ENCODE data around the genes PLXNA4 and AKR1B1.

- PRO-cap: no peak
Observed at GRCh38 chr7:132400650-132401249, 175.5 kb downstream of the PLXNA4 start.

DNA sequence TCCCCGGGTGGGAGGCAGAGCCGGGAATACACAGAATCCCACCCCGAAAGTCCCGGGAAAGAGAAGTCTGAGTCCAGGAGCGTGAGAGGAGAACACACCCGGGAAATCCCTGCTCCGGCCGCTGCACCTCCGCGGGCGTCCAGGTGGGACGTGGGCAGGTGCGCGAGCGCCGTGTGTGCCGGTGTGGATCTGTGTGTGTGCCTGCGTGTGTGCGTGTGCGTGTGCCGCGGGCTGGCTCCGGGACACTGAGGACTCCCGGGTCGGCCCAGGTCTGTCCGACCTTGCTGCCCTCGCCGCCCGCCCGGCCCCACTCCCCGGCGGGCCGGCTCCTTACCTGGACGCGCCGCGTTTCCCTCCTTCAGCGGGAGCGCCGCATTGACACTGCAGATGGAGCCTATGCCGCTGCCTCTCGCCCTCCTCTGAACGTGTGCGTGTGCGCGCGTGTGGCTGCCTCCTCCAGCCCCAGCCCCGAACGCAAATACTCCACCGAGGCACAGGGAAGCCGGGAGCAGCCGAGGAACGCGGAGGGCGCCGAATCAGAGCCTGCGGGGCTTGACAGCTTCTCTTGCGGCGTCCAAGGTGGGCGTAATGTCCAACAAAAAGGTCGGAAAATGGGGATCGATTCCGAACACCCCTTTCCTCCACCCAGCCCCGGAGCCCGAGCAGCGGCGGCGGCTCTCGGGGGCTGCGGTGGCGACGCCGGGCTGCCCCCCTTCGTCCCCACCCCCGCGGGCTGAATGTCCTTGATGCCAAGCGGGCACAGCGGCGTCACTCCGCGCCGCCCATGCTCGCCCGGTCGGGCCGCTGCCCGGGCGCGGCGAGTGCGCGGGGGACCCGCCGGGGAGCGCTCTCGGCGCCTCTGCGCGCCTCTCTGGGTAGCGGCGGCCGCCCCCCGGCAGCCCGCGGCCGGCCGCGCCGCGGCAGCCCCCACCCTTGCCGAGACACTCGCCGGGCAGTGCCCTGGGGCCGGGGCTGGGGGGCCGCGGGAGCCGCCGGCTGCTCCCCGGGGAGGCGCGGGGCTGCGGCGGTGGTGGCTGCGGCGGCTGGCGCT is at the start of gene PLXNA4:
Gene PLXNA4 (minus strand): TSS at position 383 of the 1,051 bp plus-strand sequence.
- PRO-cap: no peak

DNA sequence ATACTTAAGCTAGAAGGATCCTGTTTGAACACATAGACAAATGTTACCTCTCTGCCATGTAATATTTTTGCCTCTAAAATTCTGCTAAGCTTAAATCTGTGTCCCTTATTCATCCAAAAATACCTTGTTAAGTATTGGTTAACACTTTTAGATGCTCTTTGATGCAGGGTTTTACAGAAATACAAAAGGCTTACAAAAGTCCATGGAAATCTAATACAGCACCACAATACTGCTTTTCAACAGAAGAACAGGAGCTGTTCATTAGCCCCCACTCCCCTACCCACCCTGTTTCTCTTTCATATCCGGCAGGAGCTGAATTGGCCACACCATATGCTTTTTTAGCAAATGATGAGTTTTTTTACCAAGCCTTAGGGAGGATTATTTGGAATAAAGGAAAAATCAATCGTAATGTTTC is 143.5 kb upstream of the LRGUK start:
- PRO-cap: no peak

DNA sequence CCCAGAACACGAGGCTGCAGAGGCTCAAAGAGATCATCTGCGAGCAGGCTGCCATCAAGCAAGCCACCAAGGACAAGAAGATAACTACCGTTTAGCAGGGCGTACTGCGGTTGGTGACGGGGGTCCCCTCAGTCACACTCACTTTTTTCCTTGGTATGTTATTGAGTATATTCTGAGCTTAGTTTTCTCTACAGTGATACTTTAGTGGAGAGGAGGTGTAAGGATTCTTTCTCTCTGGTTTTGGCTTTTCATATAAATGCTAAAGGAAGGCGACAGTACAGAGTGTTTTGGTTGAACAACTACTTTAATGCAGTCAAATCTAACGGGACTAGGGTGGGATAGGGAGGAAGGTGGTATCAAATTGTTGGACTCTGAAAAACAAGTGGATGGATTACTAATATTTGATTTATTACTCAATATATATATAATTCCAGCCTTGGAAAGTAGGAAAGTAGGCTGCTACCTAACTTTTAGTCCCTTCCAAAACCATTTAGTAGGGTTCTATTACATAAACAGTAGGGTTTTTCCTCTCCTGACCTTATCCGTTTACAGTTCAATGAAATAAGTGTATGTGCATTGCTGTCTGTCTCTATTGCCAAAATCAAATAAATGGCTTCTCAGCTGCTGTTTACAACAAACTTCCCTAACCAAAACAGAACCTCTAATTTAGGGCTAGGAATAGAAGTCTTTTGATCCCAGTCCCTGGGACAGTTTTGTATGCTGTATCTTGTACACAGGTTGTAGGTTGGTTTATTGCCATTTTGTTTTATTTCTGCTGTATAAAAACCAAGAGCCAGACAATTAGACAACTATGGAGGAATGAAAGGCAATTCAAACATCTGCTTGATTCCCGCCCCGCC is 62.5 kb upstream of the LRGUK start:
- PRO-cap: no peak

- PRO-cap: no peak
Observed at GRCh38 chr7:134445031-134445337, 13.9 kb downstream of the AKR1B1 start.

DNA sequence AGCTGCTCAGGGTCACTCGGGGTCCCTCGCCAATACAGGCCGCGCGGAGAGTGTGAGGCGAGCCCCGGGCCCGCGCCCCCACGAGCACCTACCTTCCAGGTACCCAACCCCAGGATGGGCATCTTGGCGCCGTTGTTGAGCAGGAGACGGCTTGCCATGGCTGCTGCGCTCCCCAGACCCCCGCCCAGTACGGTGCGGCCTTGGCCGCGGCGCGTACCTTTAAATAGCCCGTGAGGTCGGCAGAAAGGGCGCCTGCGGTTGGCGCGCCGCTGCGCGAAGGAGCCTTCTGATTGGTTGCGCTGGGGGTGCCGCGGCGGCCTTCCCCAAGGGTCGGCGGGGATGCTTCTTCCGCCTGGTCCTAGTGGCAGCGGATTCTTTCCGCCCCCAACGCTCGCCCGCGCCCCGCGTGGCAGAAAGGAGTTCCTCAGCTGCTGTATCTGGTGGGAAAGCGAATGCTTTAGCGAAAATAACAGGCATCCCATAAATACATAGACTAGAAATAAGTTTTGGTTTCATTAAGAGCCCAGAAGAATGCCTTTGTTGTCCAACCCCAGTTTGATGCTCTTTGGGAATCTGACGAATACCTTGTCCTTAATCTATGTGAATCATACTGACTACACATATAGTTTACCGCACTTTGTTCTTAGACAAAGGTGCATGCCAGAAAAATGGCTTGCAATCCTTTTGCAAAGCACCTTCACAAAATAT is at the start of gene AKR1B1:
Gene AKR1B1 (minus strand): TSS at position 196 of the 708 bp plus-strand sequence.
- PRO-cap: bidirectional peak, plus-strand start at position 326 of the sequence, minus-strand start at position 186 of the sequence

GRCh38 chr7:134645537-134645797 is 1.2 kb upstream of the BPGM start:
- PRO-cap: no peak

GRCh38 chr7:134691631-134691919 is 44.9 kb downstream of the BPGM start:
- PRO-cap: unidirectional peak, minus-strand start at chr7:134691758

GRCh38 chr7:134745354-134745654 is 34.1 kb upstream of the CALD1 start:
- PRO-cap: no peak

GRCh38 chr7:134888163-134889025 is 97.9 kb upstream of the AGBL3 start:
- PRO-cap: unidirectional peak, plus-strand start at chr7:134888802

GRCh38 chr7:134906472-134907589 is 79.5 kb upstream of the AGBL3 start:
- PRO-cap: no peak

DNA sequence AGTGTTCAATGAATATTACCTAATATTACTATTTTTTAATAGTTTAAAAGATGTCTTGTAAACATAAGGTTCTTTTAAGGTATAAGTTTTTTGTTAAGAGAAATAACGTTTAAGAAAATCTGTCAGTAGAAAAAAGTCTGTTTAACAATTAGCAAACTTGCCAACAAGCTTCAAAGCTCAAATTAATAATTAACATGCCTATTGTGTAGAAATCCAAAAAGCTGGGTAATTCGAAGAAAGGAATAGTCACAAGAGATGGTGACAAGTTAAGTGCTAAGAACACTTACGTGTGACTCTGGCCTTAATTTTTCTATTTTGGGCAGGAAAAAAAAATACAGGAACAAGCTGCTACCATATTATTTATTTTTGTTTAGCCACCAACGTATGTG is 43.6 kb upstream of the AGBL3 start:
- PRO-cap: no peak

- PRO-cap: no peak
Observed at GRCh38 chr7:135152488-135153135, 4.7 kb downstream of the TMEM140 start.

DNA sequence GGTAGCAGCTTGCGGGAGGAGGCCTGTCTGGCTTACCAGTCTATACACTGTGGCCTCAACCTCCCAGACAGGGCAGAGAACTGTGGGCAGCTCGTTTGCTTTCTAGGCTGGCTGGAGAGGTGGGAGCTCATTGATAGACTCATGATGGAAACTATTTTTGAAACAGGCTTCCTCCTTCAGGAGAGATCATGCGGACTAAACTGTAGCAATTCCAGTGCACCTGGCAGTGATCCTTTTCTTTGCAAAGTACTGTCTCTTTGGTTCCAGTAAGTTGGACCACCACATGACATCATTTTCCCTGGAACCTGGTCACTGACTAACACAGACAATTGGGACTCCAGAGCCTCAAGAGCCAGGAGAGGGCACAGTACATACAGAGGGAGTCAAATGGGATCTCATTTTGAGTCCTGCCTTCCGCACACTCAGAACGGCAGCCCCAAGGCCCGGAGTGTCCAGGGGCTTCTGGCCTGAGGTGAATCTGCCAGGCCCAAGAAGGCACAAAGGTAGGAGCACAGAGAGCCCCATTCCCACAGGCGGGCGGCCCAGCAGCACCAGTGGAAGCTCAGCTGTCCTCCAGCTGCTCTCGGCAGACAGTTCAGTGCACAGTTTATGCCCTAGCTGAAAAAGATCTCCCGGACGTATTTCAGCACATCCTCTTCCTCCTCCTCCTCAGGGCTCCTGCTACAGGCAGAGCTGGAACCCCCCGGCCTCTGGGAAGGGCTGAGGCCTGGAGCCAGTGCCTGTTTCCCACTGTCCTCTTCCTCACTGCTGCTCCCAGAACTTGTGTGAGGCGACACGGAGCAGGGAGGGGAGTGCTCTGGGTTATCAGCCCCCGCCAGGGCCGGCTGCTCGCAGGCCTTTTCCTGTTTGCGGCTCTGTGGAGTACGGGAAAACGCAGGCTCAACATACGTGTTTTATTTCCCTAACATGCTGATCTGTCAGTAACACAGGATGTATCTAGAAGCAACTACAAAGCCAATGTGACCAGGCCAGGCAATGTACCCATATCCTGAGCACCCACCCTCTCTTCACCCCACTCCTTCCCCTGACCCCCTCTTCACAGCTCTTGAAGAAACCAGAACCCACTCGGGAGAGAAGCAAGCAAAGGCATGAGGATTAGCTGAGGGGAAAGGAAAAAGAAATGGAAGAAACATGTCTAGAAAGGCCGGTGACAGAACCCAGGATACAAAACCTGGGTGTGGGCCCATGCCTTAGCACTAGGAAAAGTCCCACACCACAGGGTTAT is 4.1 kb downstream of the CYREN start:
- PRO-cap: no peak

- PRO-cap: no peak
Observed at GRCh38 chr7:135178141-135178813, 7.8 kb upstream of the CYREN start.

DNA sequence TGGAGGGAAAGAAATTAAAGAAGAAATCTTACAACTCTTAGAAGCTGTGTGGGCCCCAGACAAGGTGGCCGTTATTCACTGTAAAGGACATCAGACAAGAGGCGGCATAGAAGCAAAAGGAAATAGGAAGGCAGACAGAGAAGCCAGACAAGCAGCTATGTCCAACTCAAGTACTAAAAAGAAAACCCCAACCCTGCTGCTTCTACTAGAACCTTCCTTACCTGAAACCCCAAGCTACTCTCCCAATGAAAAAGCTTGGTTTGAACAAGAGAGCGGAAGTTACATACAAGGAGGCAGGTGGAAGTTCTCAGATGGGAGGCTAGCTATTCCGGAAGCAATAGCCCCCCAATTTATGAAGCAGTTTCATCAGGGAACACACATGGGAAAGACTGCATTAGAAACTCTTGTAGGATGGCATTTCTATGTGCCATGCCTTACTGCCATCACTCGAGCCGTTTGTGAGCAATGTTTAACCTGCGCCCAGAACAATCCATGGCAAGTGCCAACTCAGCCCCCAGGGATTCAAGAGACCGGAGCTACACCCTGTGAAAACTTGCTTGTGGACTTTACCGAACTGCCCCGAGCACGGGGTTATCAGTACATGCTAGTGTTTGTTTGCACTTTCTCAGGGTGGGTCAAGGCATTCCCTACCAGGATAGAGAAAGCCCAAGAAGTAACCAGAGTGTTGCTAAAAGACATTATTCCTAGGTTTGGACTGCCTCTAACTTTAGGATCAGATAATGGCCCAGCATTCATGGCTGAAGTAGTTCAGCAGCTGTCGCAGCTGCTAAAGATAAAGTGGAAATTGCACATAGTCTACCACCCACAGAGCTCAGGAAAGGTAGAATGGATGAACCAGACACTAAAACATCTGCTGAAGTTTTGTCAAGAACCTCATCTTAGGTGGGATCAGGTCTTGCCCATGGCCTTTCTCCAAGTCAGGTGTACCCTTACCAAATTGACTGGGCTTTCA is 8.7 kb upstream of the CYREN start:
- PRO-cap: no peak

DNA sequence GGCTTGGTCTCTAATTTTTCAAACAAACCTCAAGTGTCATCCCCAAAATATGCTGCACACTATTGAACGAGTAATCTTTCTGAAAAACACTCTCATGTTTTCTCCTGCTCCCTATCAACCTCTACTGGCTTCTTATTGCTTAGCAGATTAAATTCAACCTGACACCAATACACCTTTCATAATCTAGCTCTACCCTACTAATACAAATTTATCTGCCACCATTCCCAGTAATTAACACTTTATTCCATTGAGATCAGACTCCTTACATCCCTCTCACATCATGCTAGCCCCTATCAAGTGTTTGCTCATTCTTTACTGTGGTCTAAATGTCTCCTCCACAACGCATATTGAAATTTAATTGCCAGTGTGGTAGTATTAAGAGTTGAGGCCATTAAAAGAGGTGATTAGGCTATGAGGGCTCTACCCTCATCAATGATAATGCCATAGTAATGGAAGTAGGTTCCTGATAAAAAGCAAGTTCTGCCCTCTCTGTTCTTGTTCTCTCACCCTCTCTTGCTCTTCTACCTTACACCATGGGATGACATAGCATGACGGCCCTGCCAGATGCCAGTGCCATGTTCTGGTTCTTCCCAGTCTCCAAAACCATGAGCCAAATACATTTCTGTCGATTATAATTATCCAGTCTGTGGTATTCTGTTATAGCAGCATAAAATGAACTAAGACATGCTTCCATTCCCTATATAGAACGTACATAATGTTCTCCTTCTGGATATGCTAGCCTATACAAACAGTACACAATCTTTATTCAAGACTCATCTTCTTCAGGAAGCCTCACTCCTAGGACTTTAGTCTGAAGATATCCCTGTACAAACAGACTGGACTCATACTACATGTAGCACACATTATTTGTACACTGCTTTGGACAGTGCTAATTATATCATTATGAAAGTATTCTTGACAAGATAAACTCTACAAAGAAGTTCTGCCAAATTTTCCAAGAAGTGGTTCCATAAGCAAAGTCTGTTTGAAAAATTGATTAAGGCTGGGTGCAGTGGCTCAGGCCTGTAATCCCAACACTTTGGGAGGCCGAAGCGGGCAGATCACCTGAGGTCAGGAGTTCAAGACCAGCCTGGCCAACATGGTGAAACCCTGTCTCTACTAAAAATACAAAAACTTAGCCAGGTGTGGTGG is 8.0 kb downstream of the CNOT4 start:
- PRO-cap: no peak

DNA sequence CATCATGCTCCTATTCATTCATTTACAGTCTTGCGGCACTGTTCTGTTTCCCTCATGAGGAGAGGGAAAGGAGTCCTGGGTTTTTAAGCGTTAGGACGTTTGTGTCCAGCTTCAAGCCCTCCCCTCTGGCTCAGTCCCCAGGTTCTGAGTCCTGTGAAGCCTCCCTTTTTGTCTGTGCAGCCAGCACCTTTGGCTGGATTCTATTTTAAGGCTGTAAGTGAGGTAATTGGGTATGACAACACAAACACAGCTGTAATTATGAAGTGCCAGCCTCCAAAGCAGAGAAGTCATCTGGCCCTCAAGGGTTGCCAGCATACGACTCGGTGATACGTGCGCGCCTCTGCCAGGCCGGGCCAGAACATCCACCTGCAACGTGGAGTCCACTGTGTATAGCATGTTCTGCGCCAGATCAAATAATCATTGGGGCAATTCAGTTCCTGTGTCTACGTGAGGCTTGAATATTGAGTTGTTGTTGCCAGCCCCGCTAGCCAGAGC is 6.7 kb upstream of the FAM180A start:
- PRO-cap: no peak

DNA sequence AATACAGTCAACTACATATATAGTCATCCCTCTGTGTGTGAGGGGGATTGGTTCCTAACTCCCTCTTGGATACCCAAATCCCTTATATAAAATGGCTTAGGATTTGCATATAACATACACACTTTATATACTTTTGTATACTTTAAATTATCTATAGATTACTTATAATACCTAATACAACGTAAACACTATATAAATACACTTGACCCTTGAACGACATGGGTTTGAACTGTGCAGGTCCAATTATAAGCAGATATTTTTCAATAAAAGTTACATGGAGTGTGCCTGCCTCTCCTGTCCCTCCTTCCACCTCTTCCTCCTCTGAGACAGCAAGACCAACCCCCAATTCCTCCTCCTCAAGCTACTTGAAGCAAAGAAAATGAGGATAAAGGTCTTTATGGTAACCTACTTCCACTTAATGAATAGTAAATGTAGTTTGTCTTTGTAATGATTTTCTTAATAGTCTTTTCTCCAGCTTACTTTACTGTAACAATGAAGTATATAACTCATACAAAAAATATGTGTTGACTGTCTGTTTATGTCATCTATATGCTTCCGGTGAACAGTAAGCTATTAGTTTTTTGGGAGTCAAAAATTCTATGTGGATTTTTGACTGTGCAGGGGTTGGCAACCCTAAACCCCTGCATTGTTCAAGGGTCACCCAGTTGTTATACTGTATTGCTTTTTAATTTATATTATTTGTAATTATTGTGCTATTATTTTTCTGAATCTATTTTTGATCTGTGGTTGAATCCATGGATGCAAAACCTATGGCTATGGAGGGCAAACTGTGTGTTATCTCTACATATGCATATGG is 39.5 kb downstream of the MTPN start:
- PRO-cap: no peak

GRCh38 chr7:135939278-135939912 is 37.8 kb downstream of the MTPN start:
- PRO-cap: no peak